NT2/D1 (cell line): Measurements from ENCODE around the gene OCM.

DNA sequence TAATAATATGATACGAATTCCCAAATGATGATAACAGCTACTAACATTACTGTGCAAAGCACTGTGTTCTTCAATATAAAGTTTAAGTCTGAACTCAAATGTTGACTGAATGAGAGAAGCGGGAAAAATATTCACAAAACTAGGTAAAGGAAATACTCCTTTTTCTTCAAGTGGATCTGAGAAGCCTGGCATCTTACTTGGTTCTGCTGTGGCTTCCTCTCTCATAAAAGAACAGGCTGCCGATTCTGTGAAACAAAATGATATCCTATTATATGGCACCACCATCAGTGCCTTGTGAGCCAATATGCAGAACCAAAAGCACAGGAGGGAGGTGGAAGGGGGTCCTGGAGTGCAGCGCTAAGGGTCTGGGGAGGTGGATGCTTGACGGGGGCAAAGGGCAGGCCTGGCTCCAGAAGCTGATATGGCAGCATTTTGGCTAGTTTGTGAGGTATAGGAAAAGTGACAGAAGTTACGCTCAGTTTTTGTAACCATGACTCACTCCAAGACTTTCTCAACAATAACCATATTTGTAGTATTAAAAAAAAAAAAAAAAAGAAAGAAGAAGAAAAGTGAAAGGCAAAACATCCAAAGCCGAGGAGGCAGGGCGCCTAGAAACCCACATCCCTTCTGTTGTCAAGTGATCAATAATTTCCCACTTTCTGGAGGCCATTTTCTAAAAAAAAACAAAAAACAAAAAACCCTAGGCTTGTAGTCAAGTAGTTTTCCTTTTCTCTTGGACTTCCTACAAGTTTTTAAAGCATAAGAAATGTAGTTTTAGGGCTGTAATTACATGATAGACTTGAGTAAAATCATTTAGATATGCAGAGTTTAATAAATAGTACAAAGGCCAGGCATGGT lies 92.4 kb downstream of the RNF216 start:
- RRBS, 2 experiments: no CpG with 5 or more reads among the region's 8 CpGs

DNA sequence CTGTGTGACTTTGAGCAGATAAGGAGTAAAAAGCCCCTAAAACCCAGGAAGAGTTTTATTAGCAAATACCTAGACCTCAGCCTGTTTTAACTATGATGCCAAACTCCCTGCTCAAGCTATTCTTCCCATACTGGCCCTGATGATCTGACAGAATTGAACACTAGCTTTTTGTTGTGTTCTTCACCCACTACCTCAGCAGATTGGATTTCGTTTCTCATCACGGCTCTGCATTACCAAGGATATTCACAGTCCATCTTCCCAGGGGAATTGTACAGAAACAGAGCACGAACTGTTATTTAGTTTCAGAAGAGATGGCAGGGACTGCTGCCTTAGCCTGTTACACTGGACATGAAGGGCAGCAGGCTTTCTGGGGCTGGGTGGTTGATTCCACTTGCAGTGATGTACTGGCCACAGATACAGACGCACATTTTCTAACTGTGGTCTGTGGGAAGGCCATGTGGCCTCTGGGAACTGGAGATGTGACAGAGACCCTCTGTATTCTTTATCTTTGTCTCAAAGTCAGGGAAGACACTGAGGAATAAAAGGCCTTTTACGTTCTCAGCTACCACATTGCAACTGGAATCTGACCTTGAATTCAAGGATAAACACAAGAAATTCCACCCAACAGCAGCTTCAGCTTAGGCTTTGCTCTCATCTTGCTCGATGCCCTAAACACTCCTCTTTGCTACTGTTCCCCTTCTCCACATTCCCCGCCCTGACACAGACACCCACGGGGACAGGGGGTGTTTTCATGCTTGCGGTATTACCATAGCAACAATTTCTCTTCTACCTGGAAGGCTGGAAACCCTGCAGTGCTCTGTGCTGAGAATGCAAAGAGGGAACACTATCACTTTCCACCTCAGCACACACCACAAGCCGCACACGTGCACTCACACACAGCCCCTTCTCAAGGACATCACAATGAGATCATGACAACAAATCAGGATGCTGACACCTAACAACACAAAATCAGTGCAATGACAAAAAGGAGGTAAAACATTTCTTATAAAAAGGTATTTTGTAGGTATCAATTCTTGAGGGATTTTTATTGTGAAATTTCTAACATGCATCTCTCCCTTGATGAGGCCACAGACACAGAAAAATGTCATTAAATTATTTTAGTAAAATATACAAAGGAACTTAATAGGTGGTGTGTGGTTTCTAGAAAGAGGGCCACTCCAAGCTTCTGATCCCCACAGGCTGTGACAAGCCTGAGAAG lies 81.7 kb downstream of the RNF216 start:
- RRBS, 2 experiments: no CpG with 5 or more reads among the region's 11 CpGs

DNA sequence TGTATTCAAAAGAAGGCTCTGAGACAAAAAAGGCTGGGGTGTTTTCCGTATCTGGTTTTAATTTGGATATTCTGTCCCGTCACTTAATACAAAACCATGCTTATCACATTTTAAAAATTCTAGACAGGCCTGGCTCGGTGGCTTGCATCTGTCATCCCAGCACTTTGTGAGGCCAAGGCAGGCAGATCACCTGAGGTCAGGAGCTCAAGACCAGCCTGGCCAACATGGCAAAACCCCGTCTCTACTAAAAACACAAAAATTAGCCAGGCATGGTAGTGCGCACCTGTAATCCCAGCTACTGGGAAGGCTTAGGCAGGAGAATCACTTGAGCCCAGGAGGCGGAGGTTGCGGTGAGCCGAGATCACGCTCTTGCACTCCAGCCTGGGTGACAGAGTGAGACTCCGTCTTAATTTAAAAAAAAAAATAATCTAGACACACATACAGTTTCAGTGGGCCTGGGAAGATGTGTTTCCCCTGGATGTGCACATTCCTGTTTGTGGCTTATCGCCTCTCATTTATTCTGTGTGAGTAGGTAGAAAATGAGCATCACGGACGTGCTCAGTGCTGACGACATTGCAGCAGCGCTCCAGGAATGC lies at the start of gene OCM:
Gene OCM (plus strand): TSS at position 448 of the 596 bp plus-strand sequence.
- RRBS, 2 experiments: no CpG with 5 or more reads among the region's 15 CpGs

- RRBS, 2 experiments: no CpG with 5 or more reads among the region's 18 CpGs
Measured at GRCh38 chr7:5923561-5923891, 25.0 kb downstream of the CCZ1 start.

- RRBS, 2 experiments: no CpG with 5 or more reads among the region's 5 CpGs
Measured at GRCh38 chr7:6055345-6055734, 3.6 kb downstream of the EIF2AK1 start.

GRCh38 chr7:6260455-6261226 lies 11.8 kb downstream of the CYTH3 start:
- RRBS, 2 experiments: no CpG with 5 or more reads among the region's 6 CpGs

- RRBS, 2 experiments: no CpG with 5 or more reads among the region's 5 CpGs
Measured at GRCh38 chr7:6269045-6269541, 3.3 kb downstream of the CYTH3 start.

GRCh38 chr7:6392661-6393183 lies 18.4 kb downstream of the RAC1 start:
- RRBS, 2 experiments: no CpG with 5 or more reads among the region's 9 CpGs

- RRBS, 2 experiments: no CpG with 5 or more reads among the region's 22 CpGs
Measured at GRCh38 chr7:6422127-6422665, 25.6 kb downstream of the DAGLB start.

- RRBS, 2 experiments: no CpG with 5 or more reads among the region's 12 CpGs
Measured at GRCh38 chr7:6433662-6434271, 14.0 kb downstream of the DAGLB start.

DNA sequence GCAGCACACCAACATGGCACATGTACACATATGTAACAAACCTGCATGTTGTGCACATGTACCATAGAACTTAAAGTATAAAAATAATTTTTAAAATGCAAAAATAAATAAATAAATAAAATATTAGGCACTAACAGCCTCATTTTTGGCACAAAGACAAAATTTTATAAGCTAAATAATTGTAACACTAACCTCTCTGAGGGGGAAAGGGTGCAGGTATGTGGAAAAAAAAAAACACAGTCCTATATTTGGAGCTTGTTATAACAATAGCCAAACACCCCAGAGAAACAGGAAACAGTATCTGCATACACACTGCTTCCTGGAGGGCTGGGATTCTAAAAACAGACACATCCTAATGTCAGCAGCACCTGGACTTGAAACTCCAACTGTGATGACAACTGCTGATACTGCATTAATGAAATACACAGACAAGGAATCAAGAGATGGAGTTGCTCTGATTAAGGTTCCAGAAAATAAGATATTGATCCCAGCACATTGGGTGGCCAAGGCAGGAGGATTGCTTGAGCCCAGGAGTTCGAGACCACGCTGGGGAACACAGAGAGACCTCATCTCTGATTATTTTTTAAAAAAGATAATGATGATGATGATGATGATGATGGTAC lies 9.4 kb downstream of the DAGLB start:
- RRBS, 2 experiments: no CpG with 5 or more reads among the region's 2 CpGs

- RRBS, 2 experiments: no CpG with 5 or more reads among the region's 6 CpGs
Measured at GRCh38 chr7:6461264-6461750, 13.6 kb upstream of the DAGLB start.

DNA sequence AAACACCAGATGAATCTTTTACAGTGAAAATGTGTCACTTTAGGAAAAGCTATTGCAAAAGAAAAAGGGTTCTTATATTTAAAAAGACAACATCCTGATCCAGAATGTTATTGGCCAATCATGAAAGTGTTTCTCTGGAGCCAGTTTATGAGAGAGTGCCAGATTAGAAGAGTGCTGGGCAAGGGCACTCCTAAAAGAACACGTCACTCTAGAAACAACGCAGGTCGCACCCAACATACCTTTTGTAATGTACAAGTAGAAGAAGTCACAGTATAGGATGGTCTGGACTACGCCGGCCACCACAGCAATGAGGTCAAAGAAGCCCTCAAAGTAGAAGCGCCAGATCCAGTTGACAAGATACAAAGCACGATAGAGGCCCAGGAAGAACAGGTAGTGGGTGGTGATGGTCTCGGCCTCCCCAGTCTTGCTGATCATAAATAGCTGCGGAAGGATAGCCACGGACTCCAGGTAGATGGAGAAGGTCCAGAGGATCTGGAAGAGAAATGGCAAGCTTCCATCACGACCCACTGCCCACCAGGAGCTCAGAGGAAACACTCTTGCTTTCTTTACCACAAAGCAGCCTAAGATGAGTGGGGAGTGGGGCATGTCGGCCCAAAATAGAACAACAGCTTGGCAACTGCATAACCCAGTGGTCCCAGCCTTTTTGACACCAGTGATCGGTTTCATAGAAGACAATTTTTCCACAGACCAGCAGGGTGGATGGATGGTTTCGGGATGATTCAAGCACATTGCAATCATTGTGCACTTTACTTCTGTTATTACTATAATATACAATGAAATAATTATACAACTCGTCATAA lies 17.9 kb downstream of the KDELR2 start:
- RRBS, 2 experiments: no CpG with 5 or more reads among the region's 15 CpGs

- RRBS, 2 experiments: 4 to 8% methylated on average over 5 of the region's 31 CpGs
Measured at GRCh38 chr7:6536581-6537207, 14.6 kb downstream of the GRID2IP start.

DNA sequence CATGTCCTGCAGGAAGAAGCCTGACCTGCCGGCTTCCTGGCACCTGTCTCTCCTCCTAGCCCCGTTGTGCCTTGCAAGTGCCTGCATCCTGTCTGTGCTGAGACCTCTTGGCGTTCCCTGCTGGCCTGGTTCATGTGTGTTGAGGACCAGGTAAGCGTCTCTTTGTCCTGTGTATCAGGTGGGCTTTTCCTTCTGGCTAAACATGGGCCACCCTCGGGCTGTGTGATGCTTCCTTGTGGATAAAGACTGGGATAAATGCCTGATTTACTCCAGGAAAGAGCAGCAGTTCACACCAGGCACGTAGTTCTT lies 4.6 kb downstream of the ZNF316 start:
- RRBS, 2 experiments: no CpG with 5 or more reads among the region's 6 CpGs

GRCh38 chr7:6736966-6737769 lies 16.7 kb upstream of the RSPH10B2 start:
- RRBS, 2 experiments: no CpG with 5 or more reads among the region's 21 CpGs

- RRBS, 2 experiments: no CpG with 5 or more reads among the region's 14 CpGs
Measured at GRCh38 chr7:6950246-6950593, 124.1 kb upstream of the CCZ1B start.

DNA sequence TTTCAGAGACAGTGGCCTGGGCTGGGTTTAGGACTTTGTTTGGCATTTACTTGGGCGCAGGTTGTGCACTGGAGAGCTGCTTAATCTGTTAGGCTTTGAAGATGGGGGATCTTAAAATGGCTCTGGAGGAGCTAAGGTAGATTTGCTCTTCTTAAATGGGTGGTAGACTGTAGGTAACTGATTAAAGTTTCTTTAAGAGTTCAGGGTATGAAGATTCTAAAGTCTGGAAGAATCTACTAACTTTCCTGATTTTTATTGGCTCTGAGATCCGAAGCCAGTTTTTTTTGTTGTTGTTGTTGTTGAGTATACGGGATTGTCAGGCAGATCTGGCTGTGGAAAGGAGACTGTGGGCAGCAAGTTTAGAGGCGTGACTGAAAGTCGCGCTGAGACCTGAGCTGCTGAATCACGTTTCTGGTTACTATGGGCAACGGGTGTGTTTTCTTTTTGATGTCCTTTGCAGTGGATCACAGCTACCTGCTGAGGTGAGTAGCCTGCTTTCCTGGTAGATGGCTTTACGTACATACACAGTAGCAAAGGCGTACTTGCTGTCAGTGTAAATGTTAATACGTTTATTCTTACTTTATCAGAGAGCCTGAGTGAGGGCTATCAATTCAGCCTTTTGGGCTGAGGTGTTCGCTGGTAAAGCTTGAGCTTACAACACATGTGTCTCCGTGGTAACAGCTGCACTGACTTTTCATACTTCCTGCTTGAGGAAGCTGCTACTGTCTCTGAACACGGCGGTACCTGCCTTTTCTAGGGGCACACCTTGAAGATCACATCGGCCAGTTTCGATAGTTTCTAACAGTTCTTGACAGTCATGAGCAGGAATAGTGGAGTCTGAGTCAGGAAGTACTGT lies 165.0 kb upstream of the CCZ1B start:
- RRBS, 2 experiments: no CpG with 5 or more reads among the region's 17 CpGs

- RRBS, 2 experiments: no CpG with 5 or more reads among the region's 7 CpGs
Measured at GRCh38 chr7:7100395-7100769, 82.0 kb upstream of the C1GALT1 start.

GRCh38 chr7:7415084-7415374 lies 120.6 kb downstream of the COL28A1 start:
- RRBS, 2 experiments: no CpG with 5 or more reads among the region's 1 CpG